ENCODE measurements around a stretch of chr4.

GRCh38 chr4:2071821-2072601 lies 12.9 kb downstream of the NAT8L start:
- RRBS, result 48% methylated on average over 1 of the region's 20 CpGs

- RRBS, result no CpG with 5 or more reads among the region's 33 CpGs
These were observed 8.5 kb downstream of the MXD4 start for GRCh38 chr4:2252988-2254180.

GRCh38 chr4:2254913-2256075 lies 6.6 kb downstream of the MXD4 start:
- RRBS, result no CpG with 5 or more reads among the region's 37 CpGs

DNA sequence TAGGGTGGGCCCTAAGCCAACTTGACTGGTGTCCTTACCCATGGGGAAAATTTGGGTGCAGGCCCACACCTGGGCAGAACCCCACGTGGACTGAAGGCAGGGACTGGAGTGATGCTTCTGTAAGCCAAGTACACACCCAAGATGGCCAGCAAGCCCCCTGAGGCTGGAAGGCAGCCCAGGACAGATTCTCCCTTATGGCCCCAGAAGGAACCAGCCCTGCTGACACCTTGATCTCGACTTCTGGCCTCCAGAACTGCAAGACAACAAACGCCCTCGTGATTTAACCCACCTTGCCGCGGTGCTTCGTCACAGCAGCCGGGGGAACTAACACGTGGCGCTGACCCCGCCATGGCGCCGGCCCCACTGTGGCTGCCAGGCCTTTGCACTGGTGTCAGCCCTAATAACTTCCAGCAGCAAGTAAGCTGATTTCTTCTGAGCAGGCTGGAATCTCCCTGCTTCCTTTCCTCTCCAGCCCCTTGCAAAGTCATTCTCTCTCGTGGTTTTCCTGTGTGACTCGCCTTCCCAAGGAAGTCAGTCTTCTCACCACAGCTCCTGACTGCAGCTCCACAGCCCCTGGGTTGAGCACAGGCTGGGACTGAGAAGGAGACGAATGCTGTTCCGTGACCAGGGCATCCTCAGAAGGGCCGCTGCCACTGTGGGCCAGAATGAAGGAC lies 23.3 kb upstream of the MXD4 start:
- RRBS, result 89% methylated on average over 4 of the region's 18 CpGs

- RRBS, result no CpG with 5 or more reads among the region's 13 CpGs
These were observed 28.9 kb upstream of the MXD4 start for GRCh38 chr4:2290793-2291214.

- RRBS, result no CpG with 5 or more reads among the region's 11 CpGs
These were observed 28.8 kb downstream of the ZFYVE28 start for GRCh38 chr4:2389651-2390081.

- RRBS, result no CpG with 5 or more reads among the region's 8 CpGs
These were observed 9.5 kb downstream of the RNF4 start for GRCh38 chr4:2478256-2479012.

GRCh38 chr4:2489790-2490827 lies 21.2 kb downstream of the RNF4 start:
- RRBS, result no CpG with 5 or more reads among the region's 11 CpGs

DNA sequence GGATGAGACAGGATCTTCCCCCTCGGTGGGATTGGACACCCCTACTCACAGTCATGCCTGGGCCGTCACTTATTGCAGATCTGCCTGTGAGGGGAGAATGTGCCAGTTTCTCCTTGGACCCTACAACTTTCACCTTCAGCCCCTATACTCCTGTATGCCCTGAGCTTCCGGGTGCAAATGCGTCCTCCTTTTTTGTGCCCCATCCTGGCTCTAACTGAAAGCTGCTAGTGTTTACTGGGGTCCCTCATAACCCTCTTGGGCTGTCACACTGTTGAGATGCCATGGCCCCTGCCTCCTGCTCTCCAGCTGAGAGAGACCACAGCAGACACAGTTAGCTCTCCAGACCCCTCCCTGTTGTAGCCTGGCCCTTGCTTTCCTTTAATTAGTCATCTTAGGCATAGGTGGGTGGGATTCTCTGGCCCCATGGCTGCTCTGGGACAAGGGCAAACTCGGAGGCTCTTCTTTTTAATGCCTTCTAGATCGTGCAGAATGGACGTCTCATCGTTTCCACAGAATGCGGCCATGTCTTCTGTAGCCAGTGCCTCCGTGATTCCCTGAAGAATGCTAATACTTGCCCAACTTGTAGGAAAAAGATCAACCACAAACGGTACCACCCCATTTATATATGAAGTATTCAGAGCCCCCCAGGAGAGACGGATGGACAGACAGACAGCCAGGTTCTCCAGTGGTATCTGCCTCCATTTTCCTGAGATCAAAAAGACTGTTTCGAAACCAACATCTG lies 23.1 kb upstream of the FAM193A start:
- RRBS, result no CpG with 5 or more reads among the region's 13 CpGs

DNA sequence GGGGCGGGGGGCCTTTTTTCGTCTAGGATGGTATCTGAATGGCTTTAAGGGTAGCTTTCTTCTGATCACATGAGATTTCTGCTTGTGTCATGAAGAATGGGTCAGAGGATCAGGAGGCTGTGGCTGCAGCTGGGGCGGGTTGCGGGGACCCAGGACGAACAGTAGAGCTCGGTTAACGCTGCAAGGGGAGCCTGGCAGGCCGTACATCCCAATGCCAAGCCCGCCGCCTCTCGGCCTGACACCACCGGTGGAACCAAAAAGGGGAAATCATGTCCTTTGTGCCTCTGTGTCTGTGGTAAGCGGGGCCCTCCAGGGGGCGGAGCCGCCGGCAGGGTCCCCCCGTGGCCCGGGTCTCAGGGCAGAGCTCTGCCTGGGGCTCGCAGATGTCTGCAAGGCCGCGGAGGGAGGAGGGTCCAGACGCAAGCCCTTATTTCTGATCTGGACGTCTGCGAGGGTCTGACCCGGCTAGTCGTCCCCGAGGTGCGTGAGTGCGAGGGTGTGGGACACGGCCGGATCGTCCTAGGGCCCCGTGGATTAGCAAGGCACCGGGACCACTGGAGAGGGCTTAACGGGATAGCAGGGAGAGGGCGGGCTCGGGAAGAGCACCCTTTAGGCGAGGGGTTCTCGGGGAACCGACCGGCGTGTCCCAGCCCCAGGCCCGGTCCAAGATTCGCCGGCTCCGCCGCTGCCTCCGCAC lies 1.1 kb upstream of the FAM193A start:
- RRBS, result 6% methylated on average over 28 of the region's 48 CpGs

- RRBS, result no CpG with 5 or more reads among the region's 52 CpGs
These were observed 6.6 kb upstream of the TNIP2 start for GRCh38 chr4:2762411-2763475.

DNA sequence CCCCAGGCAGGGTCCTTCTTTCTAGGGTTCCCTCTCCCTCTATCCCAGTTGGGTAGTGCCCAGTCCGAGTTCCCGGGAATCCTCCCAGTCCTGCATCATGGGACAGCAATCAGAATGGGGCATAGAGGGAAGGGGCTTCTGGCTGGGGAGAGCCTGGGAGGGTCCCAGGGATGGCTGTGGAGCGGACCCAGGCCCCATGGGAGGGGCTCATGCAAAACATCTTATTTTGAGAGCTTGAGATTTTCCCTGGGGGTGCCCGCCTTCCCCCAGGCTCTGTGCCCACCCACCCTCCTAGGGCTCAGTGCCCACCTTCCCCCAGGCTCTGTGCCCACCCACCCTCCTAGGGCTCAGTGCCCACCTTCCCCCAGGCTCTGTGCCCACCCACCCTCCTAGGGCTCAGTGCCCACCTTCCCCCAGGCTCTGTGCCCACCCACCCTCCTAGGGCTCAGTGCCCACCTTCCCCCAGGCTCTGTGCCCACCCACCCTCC lies 15.7 kb downstream of the SH3BP2 start:
- RRBS, result no CpG with 5 or more reads among the region's 4 CpGs

- RRBS, result 1% methylated on average over 21 of the region's 47 CpGs
These were observed 667 bp downstream of the ADD1 start for GRCh38 chr4:2844131-2844891.

GRCh38 chr4:2924676-2925300 lies 9.8 kb downstream of the MFSD10 start:
- RRBS, result no CpG with 5 or more reads among the region's 9 CpGs

DNA sequence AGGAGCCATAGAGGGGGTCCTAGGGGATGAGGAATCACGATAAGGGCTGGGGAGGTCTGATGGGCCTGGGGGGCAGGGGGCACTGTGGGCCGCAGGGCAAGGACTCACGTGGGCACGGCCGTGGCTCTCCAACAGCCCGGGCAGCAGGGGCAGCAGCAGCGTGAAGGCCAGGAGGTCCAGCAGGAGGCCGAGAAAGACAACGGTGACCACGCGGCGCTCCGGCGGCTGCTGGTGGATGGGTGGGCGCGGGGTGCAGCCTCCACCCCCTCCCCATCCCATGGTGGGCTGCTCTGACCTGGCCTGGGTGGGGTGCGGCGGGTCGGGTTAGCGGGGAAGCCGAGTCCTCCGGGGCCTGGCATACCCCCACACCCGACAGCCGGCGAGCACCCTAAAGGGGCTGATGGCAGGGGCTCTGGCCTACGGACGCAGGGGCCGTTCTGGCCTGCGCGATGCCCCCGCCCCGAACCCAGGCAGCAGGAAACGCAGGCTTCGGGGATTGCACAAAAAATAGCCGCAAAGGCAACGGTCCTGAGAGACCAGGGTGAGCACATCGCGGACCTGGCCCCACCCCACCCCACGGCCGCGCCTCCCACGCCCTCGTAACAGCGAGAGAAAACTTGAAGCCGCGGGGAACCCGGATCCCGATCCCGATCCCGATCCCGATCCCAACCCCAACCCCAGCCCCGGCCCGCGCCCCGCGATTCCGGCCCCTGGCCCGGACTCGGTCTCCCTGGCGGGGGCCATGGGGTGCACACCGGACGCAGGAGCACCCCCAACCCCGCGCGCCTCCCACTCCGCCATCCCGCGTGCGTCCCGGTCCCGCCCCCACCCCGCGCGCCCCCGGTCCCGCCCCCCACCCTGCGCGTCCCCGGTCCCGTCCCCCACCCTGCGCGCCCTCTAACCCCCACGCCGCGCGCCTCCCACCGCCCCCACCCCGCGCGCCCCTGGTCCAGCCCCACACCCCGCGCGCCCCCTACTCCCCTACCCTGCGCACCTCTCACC lies 679 bp downstream of the MFSD10 start:
- RRBS, result 2% methylated on average over 23 of the region's 94 CpGs

- RRBS, result 92% methylated on average over 6 of the region's 29 CpGs
These were observed 5.8 kb upstream of the MFSD10 start for GRCh38 chr4:2940250-2941034.

DNA sequence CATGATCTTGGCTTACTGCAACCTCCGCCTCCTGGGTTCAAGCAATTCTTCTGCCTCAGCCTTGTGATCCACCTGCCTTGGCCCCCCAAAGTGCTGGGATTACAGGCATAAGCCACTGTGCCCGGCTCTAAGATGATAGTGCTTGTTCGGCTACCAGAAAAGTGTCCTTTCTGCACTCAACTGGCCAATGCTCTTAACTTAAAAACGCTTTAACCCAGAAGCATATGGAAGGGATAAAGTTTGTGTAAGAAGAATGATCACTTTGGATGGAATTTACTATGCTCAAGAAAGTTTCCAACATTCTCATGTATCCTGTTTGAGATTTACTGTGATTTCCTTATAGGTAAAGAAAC lies 26.1 kb downstream of the GRK4 start:
- RRBS, result no CpG with 5 or more reads among the region's 4 CpGs

DNA sequence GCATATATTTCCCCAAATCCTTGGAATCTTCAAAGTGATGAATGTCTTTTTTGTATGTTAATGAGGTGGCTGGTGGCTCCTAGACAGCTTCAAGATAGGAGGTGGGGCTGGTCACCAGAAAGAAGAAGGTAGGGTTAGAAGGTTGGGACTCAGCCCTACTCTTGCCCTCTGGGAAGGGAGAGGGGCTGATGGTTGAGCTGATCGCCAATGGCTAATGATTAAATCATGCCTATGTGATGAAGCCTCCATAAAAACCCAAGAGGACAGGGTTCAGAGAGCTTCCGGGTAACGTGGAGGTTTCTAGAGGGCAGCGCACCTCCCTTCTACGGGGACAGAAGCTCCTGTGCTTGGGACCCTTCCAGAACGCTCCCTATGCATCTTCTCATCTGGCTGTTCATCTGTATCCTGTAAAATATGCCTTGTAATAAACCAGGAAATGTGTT lies 29.8 kb upstream of the HTT start:
- RRBS, result no CpG with 5 or more reads among the region's 6 CpGs

GRCh38 chr4:3219806-3220396 lies 29.1 kb upstream of the MSANTD1 start:
- RRBS, result no CpG with 5 or more reads among the region's 9 CpGs

DNA sequence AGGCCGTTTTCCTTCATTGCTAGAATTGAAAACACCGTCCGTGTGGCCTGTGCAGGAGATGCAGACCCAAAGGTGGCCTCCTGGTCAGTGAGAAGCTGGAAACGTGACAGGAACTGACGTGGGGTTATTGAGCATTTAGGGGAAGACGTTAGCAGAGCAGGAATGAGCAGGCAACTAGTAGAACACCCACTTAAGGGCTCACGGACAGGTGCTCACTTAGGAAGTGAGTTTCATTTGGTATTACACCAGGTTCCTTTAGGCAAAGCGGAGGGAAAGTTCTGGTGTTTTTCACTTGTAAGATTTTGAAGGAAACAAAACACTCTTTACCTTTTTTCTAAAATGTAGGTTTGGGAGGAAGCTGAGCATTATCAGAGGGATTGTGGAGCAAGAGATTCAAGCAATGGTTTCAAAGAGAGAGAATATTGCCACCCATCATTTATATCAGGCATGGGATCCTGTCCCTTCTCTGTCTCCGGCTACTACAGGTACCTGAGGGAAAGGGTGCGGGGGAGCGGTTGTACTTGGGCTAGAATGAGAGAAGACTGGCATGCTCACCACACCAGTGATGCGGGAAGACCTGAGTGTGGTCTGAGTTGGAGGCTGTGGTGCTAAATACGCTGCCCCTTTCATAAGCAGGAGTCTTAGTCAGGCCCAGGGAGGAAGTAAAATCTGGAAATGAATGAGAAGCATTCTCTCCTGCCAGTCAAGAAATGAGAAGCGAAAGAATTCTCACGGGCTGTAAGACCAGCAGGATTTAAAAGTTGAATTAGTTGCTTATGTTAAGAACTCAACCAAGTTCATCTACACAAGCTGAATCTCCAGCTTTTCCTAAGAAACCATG lies 25.1 kb upstream of the MSANTD1 start:
- RRBS, result no CpG with 5 or more reads among the region's 15 CpGs

All from PFSK-1 (cell line).